Measurements from ENCODE around the genes DAZL and TBC1D5.

DNA sequence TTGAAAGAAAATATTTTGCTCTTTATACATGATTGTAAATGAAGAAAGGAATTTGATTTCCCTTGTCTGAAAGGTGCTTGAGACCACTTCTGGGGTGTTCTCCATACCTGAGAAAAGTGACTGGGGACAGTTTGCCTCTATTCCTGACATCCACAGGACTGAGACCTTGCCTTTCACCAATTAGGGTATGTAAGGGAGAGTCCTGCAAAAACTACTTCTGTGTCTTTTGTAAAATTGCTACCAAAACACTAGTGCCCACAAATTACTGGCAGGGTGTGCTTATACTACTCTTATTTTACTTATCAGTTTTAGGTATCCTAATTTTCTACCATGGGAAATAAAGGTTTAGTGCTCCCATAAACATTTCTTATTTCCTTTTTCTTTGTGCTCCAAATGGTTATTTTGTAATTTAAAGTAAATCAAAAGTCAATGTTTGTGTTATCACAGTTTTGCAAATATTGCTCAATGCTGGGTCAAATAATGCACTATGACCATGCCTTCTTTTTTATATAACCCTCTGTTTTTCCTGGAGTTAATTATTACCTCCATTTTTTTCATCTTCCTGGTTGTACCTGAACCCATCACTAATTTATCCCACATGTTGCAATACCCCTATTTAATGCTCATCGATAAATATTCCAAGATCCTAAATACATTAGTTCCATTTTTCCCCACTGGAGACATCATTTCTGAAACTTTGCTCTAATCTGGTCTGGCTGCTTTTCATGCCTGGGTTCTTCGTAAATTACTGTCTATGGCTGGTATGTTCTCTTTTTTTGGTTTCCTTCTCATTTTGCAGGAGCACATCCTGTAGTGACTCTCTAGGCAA lies 66.2 kb downstream of the OXNAD1 start:
- RRBS: no CpG with 5 or more reads among the region's 2 CpGs

DNA sequence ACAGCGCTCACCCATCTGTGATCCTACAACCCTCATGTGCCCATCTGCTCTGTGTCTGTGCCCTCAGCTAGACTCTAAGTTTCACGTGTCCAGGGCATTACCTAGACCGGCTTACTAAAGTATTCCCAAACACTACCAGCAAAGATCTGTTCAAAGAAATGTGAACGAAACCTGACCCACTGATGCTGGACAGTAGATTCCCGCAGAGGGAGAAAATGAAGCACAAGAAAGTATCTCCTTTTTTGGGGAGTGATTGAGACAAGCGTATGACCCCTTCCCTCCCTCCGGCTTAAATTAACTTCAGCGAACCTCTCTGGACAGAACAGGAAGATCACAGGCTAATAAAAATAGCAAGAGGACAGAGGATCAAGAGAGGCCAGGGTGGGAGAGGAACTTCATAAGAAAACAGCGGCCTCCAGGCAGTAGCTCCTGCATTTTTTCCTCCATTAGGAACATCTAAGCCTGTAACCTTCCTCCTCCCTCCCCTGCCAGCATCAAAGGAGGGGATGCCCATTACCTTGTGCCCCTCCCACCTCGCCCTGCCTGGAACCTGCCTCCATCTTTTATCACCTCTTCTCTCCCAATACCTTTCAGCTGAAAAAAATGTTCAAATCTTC lies 113.0 kb downstream of the RFTN1 start:
- RRBS: no CpG with 5 or more reads among the region's 10 CpGs

GRCh38 chr3:16472261-16473012 lies 41.1 kb downstream of the RFTN1 start:
- RRBS: no CpG with 5 or more reads among the region's 11 CpGs

GRCh38 chr3:16504048-16504698 lies 9.3 kb downstream of the RFTN1 start:
- RRBS: no CpG with 5 or more reads among the region's 4 CpGs

DNA sequence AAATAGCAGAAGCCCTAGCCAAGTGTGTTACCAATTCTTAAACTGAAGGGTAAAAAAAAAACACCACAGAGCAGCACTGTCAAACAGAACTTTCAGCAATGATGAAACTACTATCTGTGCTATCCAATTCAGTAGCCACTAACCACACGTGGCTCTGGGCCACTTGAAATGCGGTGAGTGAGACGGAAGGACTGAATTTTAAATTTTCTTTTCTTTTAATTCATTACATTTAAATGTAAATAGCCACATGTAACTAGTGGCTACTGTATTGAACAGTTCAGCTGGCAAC lies 4.8 kb downstream of the RFTN1 start:
- RRBS: no CpG with 5 or more reads among the region's 3 CpGs

DNA sequence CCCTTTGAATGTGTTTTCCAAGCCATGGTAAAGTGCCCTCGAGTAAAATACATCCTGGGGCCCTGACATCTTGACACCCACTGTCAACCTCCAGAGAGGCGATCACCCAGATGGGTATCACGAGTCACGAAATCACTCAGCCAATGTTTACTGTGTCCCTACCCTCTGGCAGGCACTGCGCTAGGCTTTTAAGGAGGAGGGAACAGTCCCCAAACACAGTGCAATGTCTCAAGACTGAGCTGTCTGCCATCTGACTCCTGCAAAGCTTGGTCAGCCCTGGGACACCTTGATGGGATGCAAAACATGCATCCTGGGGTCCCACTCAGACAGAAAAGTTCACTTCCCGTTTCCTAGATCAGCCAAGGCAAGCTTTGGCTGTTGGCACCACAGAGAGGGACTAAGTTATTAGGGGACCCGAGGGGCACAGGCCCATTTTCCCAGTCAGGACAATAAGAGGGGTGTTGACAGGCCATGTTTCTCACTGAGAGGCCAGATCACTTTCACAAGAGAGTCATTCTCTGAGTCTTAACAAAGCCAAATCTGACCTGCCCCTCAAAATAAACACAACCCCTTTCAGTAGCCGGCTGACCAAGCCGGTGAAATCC lies 3.7 kb downstream of the RFTN1 start:
- RRBS: no CpG with 5 or more reads among the region's 9 CpGs

- RRBS: 11% methylated on average over 3 of the region's 11 CpGs
Observed at GRCh38 chr3:16511741-16512443, 1.6 kb downstream of the RFTN1 start.

GRCh38 chr3:16516419-16517001 lies 3.0 kb upstream of the RFTN1 start:
- RRBS: no CpG with 5 or more reads among the region's 6 CpGs

GRCh38 chr3:16605150-16605861 lies at the start of gene DAZL:
Gene DAZL, minus strand, starts transcription at chr3:16605423.
- RRBS: no CpG with 5 or more reads among the region's 48 CpGs

GRCh38 chr3:16800386-16800585 lies 84.5 kb upstream of the PLCL2 start:
- RRBS: no CpG with 5 or more reads among the region's 2 CpGs

- RRBS: no CpG with 5 or more reads among the region's 11 CpGs
Observed at GRCh38 chr3:16849172-16849603, 35.6 kb upstream of the PLCL2 start.

- RRBS: no CpG with 5 or more reads among the region's 10 CpGs
Observed at GRCh38 chr3:16883114-16883404, 1.7 kb upstream of the PLCL2 start.

DNA sequence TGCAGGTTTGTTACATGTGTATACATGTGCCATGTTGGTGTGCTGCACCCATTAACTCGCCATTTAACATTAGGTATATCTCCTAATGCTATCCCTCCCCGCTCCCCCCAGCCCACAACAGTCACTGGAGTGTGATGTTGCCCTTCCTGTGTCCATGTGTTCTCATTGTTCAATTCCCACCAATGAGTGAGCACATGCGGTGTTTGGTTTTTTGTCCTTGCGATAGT lies 69.2 kb downstream of the PLCL2 start:
- RRBS: no CpG with 5 or more reads among the region's 4 CpGs

DNA sequence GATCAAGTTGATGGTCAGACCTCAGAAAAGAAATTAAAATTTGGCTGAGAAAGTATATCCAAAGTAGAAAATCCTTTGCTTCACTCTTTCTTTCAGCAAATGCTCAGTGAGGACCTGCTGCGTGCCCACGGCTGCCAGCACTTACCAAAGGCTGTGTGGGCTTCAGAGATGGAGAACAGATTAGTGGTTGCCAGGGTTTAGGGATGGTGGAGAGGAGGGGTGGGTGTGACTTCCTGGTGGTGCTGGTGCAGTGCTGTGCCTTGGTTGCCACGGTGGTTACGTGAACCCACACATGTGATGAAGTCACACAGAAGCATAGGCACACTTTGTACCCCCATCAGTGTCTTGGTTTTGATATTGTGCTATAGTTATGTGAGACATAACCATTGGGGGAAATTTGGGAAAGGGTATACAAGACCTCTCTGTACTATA lies 204.2 kb downstream of the PLCL2 start:
- RRBS: no CpG with 5 or more reads among the region's 4 CpGs

GRCh38 chr3:17182816-17183320 lies 298.1 kb downstream of the PLCL2 start:
- RRBS: no CpG with 5 or more reads among the region's 4 CpGs

DNA sequence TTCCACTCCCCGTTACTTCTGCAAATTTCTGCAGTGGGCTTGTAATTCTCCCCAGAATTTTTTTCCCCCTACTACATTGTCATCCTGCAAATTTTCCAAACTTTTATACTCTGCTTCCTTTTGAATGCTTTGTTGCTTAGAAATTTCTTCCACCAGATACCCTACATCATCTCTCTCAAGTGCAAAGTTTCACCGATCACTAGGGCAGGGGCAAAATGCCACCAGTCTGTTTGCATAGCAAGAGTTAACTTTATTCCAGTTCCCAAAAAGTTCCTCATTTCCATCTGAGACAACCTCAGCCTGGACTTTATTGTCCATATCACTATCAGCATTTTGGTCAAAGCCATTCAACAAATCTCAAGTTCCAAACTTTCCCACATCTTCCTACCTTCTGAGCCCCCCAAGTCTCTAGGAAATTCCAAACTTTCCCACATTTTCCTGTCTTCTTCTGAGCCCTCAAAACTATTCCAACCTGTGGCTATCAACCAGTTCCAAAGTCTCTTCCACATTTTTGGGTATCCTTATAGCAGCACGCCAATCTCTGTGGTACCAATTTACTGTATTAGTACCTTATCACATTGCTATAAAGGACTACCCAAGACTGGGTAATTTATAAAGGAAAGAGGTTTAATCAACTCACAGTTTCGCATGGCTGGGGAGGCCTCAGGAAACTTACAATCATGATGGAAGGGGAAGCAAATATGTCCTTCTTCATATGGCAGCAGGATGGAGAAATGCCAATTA lies 307.5 kb downstream of the TBC1D5 start:
- RRBS: no CpG with 5 or more reads among the region's 4 CpGs

DNA sequence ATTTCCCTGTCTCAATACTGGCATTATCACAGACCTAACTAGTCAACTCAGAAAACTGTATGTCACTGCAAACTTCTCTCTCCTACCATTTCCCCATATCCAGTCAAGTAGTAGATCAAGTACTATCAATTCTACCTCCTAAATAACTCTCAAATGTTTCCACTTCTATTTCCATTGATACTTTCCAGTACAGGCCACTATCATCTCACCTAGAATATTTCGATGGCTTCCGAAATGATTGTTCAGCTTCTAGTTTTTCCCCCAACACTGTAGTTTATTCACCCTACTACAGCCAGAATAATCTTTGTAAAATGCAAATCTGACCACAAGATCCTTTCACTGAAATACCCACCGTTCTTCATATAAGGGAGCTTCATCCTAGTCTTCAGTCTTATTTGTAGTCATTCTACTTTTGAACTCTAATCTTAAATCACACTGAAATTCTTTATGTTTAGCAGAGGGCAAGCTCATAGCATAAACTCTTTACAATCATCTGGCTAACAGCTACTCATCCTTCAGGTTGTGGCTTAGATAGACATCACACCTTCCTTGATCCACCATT lies 239.6 kb downstream of the TBC1D5 start:
- RRBS: no CpG with 5 or more reads among the region's 3 CpGs

DNA sequence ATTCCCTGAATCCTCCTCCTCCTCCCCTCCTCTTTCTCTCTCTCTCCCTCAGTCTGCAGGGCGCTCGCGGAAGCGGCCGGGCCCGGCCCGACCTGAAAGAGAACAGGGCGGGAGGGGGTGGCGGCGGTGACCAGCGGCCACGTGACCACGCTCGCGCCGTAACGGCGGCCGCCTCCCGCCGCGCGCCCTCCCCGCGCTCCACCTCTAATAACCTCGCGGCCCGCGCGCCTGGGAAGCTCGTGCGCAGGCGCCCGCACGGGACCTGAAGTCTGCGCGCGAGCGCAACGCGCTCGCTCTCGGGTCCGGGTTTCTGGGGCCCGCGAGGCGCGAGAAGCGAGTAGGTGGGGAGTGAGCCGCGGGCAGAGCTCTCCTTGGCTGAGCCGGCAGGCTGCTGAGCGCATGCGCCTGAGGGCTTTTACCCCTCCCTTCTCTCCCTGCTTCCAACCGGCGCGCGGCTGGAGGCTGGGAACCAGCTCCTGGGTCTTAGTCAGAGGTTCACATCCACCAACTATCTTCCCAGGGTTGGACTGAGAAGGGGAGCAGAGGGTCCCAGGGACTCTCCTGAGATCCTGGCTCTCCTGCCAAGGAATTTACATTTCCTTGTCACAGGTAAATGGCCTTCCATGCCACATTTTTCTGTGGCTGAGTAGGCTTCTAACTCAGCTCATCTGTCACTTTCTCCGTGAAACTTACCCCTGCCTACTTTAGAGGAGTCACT lies at the start of gene TBC1D5:
TSS of gene TBC1D5 (minus strand) at position 122 of the 718 bp plus-strand sequence.
- RRBS: 3% methylated on average over 12 of the region's 59 CpGs

DNA sequence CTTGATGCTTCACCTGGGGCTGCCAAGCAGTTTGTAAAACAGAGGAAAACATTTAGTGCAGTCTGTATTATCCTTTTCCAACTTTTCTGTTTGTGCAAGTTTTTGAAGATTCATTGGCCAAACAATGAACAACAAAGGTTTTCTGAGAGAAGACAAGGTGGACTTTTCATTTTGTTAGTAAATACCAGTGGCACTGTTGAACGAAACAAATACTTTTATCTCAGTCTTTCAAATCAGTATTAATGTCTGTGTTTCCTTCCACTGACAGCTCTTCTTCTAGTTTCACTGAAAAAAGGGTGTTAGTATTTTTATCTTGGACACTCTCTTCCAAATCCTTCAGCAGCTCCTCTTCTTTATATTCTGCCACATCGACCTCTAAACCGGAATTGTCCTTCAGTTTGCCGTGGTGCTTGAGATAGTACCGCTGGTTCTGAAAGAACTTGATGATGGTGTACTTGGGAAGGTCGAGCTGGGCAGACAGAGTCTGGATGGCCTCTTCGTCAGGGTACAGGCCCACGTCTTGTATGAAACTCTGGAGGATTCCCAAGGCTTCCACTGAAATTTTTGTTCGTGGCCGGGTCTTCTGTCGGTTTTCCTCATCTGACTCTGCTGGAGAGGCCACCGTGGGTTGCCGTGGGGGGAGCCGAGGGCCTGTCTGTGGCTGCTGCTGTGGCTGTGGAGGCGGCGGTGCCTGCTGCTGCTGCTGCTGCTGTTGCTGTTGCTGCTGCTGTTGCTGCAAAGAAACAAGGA lies 76.0 kb downstream of the SATB1 start:
- RRBS: no CpG with 5 or more reads among the region's 16 CpGs

- RRBS: no CpG with 5 or more reads among the region's 2 CpGs
Observed at GRCh38 chr3:18446011-18446406, 20.9 kb upstream of the SATB1 start.